Mesenteric fat pad (tissue), 1 donor: ENCODE results near the genes CCM2L and ASXL1.

GRCh38 chr20:30290343-30291069 is 967.0 kb upstream of the DEFB115 start:
- PRO-cap: no peak

DNA sequence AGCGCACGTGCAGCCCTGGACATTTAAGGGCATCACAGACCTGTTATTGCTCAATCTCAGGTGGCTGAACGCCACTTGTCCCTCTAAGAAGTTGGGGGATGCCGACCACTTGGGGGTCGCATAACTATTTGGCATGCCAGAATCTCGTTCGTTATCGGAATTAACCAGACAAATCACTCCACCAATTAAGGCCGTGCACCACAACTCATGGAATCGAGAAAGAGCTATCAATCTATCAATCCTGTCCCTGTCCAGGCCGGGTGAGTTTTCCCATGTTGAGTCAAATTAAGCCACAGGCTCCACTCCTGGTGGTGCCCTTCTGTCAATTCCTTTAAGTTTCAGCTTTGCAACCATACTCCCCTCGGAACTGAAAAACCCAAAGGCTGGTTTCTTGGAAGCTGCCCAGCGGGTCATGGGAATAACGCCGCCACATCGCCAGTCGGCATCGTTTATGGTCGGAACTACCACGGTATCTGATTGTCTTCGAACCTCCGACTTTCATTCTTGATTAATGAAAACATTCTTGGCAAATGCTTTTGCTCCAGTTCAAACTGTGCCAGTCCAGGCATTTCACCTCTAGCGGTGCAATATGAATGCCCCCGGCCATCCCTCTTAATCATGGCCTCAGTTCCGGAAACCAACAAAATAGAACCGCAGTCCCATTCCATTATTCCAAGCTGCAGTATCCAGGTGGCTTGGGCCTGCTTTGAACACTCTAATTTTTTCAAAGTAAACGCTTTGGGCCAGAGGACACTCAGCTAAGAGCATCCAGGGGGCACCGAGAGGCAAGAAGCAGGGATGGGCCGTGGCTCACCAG is 770.8 kb upstream of the DEFB115 start:
- PRO-cap: no peak

- PRO-cap: no peak
Measured at GRCh38 chr20:30564936-30565314, 692.5 kb upstream of the DEFB115 start.

- PRO-cap: no peak
Measured at GRCh38 chr20:31565697-31566366, 18.7 kb downstream of the MCTS2 start.

- PRO-cap: no peak
Measured at GRCh38 chr20:31608961-31609332, 3.9 kb downstream of the ID1 start.

DNA sequence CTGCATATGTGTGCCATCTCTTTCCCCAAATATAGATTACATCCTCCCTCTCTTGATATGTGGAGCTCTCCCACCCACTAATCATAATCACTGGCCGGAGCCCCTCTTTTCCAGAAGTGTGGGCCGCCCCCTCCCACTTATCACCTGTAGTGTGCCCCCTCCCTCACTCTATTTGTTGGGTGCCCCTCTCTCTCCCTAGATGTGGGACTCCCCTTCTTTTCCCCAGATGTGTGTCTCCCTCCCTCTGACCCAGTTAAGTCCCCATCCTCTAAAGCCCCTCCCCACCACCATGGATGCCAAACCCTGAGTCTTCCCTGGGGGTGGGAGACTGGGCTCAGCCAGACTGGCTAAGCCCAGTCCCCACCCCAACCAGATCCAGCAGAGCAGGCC is 402 bp downstream of the COX4I2 start:
- PRO-cap: no peak

GRCh38 chr20:31667878-31668361 is 30.2 kb downstream of the COX4I2 start:
- PRO-cap: no peak

- PRO-cap: no peak
Measured at GRCh38 chr20:31694287-31695041, 28.2 kb downstream of the BCL2L1 start.

GRCh38 chr20:31698615-31699684 is 23.7 kb downstream of the BCL2L1 start:
- PRO-cap: no peak

GRCh38 chr20:31715708-31716335 is 6.8 kb downstream of the BCL2L1 start:
- PRO-cap: no peak

GRCh38 chr20:31810028-31810753 is 9.0 kb upstream of the MYLK2 start:
- PRO-cap: no peak

DNA sequence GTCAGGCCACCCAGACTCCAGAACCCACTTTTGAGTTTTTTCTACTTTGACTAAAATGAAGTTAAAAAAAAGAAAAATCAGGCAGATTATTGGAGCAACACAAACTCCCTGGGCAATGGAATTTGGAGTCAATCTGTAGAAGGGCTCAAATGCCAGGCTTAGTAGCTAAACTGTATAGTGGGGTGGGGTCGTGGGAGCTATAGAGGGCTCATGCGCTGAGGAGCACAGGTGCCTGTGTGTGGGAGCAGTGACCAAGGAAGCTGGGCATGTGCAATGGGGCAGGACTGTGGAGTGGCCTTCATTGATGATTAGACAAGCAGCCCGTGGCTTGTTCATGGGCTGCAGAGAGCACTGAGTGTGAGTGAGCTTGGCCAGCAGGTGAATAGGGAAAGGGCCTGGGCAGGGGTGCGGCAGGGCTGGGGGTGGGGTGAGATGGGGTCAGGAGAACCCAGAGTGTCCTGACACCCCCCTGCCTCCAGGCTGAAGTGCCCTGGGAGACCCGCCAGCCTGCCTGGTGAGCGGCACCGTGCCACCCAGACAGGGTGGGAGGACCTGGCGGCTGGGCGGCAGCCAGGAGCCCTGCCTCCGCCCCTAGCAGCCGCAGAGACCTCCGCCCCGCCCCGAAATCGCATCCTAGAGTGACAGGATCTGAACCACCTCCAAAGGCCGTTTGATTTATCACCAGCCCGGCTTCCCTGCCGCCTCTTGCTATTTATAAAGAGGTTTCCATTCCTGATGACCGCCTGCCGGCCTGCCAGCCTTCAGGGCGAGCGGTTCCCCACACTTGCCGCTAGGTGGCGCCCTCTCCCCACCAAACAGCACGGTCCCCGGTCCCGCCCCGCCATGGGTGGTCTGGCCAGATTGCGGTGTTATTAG is 3.3 kb downstream of the MYLK2 start:
- PRO-cap: no peak

GRCh38 chr20:31835924-31836510 is 9.4 kb downstream of the FOXS1 start:
- PRO-cap: no peak

- PRO-cap: no peak
Measured at GRCh38 chr20:31837979-31838517, 7.4 kb downstream of the FOXS1 start.

DNA sequence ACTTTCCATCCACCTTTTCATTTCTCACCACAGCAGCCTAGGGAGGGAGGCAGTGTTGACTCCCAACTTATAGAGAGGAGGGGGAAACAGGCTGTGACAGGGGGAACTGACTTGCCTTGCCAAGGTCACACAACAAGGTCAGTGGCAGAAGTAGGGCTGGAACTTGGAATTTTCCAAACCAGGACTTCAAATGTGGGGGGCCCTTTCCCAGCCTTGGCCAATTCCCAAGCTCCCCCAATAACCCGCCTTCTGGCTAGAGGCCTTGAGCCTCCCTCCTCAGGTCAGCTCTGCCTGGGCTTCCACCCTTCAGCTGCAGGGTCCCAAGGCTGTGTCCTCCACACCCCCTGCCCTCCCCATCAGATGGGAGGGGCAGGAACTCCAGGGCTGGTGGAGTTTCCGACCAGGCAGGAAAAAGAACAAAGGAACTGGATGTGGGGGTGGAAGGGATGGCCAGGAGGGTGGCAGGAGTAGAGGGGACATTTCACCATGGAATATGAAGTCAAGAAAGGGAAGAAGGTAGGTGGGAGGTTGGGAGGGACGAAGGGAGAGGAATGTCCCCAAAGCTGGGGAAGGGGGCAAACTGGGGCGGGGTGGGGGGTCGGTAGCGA is at the start of gene CCM2L:
Gene CCM2L, plus strand, starts transcription at position 470 of the 608 bp plus-strand sequence.
- PRO-cap: no peak

GRCh38 chr20:32194781-32195110 is 12.8 kb downstream of the PLAGL2 start:
- PRO-cap: no peak

GRCh38 chr20:32227720-32228467 is 20.2 kb downstream of the POFUT1 start:
- PRO-cap: no peak

GRCh38 chr20:32285525-32286346 is 8.3 kb downstream of the KIF3B start:
- PRO-cap: no peak

DNA sequence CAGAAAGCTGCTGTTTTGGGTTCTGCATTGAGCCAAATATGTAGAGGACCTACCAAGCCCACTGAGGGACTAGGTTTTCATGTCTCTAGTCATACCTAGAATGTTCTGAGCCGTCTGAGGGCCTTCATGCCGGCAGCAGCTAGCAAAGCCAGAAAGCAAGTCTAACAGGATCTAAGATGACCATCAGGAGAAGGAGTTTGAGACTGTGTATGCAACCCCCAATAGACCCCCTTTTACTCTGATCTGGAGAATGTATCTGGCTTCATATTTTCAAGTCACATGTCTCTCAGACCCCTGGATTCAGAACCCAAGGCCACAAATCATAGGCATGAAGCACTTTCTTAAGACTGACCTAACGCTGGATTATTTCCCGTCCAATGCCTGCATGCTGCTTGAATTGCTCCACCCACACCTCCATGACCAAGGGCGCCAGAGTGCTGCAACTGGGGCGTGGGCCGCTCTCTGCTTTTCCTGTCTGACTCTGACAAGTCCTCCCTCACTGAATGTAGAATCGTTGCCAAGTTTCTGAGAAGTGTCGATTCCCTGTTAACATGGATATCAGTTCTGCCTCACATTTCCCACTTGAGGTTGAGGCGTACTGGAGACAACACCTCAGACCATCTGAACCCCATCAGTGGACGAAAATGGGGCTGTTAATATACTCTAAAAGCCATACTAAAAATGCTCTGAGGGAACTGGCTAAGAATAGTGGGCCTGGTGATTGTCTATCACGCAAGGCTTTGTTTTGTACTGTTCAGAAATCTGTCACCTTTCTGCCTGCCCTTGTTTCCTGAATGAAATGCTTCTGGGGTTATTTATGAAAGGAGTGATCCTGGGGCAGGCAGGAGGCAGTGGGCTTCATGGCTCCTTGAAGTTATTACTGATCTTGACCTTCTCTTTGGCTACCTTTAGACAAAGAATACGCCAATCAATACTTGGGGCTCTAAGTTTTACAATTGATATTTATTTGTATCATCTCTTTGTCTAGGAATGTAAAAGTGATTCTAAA is 23.9 kb upstream of the ASXL1 start:
- PRO-cap: no peak

DNA sequence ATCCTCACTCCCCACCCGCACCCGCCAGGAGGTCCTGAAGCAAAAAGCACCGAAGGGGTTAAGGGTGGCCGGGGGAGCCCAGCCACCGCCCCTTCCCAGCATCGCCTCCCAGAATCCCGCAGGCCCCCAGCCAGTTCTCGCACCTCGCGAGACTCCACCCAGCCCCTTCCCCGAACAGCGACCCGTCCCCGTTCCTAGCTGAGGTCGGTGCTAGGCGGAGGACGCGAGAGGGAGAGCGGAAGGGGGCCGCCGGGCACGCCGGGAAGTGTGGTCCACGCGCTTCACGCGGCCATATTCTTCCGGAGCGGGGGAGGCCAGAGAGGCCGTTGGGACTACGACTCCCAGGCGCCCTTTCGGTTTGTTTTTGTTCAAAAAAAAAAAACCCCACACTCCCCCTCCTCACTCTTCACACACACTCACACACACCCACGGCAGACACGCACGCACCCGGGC is at the start of gene ASXL1:
Gene ASXL1, plus strand, starts transcription at position 409 of the 453 bp plus-strand sequence.
- PRO-cap: no peak